Neural progenitor cell (in vitro differentiated cells): ENCODE measurements around a stretch of chr7.

GRCh38 chr7:130914344-130914974 is 180.5 kb upstream of the KLF14 start:
- RAMPAGE, long total RNA, result no peak

- RAMPAGE, long total RNA, result no peak
These were observed 187.5 kb upstream of the KLF14 start for GRCh38 chr7:130921007-130922327.

DNA sequence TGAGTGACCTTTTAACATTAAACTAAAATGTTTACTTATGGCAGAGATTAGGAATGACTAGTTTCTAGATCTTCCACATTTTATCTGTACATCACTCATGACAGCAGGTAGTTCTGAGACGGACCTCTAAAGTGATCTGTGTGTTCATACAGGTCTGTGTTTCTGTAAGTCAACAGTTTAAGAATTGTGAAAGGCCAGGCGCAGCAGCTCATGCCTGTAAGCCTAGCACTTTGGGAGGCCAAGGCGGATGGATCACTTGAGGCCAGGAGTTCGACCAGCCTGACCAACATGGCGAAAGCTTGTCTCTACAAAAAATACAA is 191.4 kb upstream of the KLF14 start:
- RAMPAGE, long total RNA, result no peak

DNA sequence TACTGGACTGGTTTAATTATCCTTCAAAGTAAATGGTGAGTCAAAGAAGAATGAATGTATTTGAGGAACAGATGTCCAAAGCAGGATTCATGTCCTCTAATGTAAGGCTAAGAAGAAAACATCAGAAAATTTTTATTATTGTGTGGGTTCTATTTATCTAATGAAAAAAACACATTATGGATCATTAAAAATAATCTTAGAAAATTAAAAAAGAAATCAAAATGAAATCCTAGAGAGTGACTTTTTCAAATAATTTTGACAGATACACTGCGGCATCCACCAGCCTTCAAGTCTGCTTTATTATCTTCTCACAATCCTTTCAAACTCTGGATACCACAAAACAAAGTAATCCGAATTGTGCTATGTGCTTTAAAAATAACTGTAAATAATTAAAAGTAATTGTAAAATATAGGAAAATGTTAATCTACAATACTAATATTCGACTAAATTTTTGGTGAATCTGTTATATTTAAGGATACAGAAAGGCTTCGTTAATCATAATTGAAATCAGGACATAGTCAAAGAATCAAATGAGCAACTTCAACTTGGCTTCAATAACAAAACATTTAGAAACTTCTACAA is 246.5 kb upstream of the KLF14 start:
- RAMPAGE, long total RNA, result no peak

DNA sequence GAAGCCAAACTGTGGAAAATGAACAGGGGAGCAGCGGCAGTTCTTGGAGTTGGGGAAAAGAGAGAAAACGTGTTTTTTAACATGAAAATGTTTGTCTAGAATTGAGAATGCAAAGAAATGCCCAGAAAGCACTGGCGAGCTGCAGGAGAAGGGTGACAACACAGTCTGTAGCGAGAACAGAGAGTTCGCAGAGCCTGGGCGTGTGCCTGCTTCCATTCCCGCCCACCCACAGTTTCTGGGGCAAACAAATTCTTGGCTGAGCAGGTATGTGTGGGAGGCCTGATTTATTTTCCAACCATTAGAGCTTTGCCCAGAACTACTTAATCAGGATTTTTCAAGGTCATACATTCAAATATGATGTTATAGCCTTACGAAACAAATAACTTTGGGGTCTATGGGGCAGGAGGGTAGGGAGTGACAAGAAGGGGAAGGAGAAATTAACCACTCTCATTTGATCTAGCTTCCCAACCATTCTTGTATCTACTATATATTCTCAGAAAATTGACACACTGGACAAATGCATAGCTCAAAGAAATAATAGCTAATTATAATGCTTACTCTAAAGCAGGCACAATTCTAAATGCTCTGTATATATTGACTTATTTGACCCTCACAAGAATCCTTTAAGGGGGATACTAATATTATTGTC is 260.8 kb upstream of the KLF14 start:
- RAMPAGE, long total RNA, result no peak

- RAMPAGE, long total RNA, result no peak
These were observed 296.2 kb upstream of the MKLN1 start for GRCh38 chr7:131031262-131032062.

GRCh38 chr7:131067187-131067612 is 260.5 kb upstream of the MKLN1 start:
- RAMPAGE, long total RNA, result no peak

- RAMPAGE, long total RNA, result no peak
These were observed 259.1 kb upstream of the MKLN1 start for GRCh38 chr7:131068415-131069049.

DNA sequence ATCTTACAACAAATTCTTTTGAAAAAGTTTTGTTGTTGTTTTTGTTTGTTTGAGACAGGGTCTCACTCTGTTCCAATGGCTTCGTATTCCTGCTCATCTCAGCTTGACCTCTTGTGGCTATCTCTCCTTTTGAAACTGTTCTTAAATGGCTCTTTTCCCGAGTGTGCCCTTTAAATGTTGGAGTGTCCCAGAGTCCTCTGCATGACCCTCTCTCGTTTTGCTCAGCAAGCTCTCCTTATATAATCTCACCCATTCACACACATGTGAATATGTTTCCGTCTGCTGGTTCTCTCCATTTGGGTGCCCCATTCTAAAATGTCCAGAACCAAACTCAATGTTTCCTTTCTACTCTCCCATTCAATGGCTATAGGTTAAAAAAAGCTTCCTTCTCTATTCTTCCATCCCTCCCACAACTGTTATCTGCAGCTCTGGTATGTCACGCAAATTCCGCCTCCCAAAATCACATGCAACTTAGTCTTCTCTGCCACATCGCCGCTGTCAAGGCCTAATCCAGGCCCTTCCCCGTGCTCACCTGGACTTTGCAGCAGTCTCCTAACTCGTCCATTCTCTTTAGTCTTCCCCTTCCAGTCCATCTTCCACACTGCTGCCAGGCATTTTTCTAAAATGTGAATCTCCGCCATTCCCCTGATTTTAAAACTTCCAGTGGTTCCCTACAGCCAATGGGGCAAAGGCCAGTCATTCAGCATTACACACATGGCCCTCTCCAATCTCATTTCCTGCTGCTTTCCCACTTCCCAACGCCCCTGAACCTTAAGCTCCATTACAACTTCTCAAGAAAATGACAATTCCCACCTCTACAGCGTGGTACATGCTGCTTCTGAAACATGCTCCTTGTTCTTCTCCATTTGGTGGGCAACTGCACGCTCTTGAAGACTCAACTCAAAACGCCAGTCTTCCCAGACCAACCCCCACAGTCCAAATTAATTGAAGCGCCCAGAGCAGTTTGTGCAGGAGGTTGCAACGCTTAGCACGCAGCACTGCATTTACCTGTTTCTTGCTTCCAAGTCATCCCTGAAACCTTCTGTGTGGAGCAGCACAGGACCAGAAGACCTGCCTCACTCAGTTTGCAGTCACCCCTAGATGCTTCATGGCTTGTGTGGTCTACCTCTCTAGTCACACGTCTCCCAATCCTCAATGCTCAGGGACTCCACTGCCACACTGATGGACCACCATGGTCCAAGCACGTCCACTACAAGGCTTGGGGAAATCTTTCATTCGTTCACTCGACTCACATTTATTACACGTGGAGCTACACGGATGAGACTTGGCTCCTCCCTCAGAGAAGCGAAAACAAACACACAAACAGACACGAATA is 248.4 kb upstream of the MKLN1 start:
- RAMPAGE, long total RNA, result no peak

- RAMPAGE, long total RNA, result no peak
These were observed 239.5 kb upstream of the MKLN1 start for GRCh38 chr7:131087889-131088913.

DNA sequence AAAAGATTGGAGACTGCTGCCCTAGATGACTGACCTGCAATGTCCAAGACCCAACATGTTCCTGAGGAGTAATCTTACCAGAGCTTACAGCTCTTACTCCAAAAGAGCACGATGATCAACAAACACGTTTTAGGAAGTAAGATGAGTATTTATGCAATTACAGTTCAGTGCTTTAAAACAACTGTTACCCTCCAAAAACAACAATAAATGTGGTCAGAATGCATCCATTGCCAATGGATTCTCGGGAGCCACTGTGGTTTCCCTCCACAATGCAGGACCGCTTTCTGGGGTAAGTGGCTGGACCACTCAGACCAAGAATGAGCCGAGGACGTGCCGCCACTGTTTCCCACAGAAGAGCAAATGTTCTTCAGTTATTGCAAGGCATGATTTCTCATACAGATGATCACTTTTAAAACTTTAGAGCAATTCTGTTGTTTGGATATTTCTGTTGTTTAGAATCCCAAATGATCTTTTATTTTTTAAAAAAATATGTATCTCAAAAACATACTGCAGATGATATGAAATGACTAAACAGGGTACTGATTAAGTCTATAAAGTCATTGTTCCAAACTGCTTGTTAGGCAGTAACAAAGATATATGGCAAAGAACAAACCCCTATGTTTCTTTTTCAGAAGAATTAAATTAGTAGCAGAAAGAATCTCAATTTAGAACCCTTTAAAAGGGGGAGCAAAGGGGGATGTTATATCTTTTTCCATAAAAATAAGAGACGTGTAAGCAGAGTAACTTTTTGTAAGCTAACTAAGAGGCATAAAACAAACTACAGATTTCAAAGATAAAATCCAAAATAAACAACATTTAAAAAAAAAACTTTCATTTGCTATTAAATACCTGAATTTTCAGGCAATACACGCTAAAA is 232.1 kb upstream of the MKLN1 start:
- RAMPAGE, long total RNA, result no peak

- RAMPAGE, long total RNA, result no peak
These were observed 220.9 kb upstream of the MKLN1 start for GRCh38 chr7:131106639-131107304.

GRCh38 chr7:131108923-131109187 is 218.8 kb upstream of the MKLN1 start:
- RAMPAGE, long total RNA, result no peak

DNA sequence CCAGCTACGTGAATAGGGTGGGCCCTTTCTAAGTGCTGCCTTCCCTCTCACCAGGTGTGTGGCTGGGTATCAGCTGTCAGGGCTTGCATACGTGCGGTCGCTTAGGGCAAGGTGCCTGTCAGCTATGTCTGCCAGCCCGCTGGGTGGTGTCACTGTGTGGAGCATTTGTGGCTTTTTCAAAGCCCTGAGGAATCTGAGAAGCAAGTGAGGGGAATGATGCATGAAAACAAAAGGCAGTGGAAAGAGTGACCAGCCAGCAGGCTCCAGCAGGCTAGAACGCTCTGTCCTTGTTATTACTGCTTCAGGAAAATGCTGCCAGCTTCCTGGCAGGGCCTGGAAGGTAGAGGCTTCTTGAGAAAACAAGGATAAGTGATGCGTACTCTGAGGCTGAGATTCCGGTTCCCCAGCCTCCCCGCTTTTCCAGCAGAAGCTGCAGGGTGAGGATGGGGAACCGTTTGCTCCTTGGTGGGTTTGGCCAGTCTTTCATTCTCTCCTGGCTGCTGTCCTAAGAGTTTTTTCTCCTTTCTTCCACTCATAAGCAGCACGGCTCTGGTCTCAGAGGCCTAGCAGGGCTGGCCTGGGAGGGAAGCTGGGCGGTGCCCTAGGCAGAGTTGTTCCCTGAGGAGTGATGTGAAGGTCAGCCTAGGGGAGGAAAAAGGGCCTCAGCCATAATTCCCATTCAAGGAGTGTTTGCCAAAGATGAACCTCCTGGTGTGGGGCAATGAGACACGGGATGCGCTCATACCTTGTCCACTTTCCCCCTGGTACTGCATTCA is 42.9 kb upstream of the MKLN1 start:
- RAMPAGE, long total RNA, result no peak

DNA sequence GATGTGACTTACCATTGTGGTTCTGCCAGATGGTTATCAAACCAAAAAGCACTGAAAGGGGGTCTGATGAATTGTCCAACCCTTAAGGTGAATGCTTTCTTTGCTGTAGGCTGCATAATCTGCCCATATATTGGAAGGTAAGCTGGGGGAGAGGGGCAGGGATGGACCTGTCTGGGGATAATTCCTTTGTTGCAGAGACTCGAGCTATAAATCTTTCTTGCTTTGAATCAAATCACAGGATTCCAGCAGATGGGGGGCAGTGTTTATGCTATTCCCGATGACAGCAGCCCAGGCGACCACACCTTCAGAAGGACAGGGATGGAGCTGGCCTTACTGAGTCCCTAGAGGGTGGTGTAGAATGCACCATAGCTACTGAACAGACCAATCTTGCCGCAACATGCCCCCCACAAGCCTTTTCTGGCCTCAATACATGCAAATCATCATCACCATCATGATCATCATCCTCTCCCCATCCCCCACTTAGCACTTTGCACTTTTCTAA is 2.5 kb downstream of the PODXL start:
- RAMPAGE, long total RNA, result no peak

- RAMPAGE, long total RNA, result no peak
These were observed 63.2 kb upstream of the PODXL start for GRCh38 chr7:131619444-131620180.

DNA sequence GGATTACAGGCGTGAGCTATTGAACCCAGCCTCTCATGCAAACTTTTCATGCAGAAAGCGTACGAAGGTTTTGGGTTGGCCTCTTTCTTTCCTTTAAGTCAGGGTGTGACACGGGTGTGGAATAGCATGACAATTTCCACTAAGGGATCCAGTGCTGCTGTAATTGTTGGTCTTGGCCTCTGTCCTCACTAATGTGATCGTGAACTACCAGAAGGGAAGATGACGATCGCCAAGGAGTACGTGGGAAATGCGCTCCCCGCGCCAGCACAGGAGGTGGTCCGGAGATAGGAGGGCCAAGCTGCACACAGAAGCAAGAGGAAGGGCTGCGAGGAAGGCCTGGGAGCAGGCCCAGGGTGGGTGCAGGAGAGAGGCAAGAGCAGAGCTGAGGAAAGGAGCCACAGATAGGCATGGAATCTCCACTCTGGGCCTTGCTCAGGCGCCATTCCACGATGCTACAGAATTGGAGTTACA is 79.7 kb upstream of the PODXL start:
- RAMPAGE, long total RNA, result no peak

- RAMPAGE, long total RNA, result no peak
These were observed 167.6 kb upstream of the PODXL start for GRCh38 chr7:131723917-131724567.

- RAMPAGE, long total RNA, result no peak
These were observed 392.2 kb upstream of the PODXL start for GRCh38 chr7:131948453-131949244.

DNA sequence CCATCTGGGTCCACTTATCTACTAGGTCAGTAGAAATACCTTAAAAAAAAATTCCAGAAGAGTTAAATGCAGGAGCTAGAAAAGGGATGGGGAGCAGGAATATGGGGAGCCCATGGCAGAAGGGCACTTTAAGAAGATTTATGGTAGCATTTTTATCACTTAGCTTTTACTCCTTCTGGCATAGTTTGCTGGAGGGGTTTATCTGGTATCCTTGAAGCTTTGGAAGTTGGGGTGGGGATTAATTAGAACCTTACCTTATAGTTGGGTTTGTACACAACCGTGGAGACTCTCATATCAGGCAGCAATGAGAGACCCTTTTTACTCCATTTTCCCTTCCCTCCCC is 465.6 kb upstream of the PODXL start:
- RAMPAGE, long total RNA, result no peak